Neural progenitor cell (in vitro differentiated cells): ENCODE measurements around the gene BTG1.

DNA sequence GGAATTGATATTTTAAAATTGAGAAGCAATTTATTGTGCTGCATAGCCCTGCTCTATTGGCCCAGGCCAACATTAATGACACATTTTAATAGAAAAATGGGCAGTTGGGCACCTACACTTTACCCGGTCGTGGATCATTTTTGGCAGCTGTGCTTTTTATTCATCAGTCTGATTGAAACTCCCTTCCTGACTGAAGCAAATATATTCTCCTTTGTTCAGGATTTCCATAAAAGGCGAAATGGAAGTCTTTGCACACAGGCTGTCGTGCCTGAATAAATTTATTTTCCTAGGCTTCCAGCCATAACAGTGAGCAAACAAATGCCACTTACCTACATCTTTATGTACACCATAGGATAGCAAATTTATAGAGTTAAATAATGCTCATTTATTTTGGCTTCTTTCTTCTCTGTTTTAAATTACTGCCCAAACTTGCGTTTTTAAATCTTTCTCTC is 480.7 kb upstream of the DCN start:
- RAMPAGE, long total RNA = no peak

DNA sequence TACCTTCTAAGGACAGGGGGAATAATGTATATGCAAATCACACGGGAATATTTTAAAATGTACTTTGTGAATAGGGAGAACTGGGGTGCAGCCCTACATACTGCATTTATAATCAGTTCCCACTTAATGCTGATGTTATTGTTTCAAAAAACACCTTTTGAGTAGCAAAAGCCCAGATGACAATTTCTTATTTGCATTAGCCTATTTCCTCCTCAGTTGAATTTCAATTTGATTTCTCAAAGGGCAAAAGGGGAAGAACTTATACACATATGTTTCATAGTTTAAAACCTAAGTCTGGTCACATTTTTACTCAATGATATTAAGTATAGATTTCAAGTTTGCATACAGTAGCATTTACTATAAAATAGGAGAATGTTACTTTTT is 367.6 kb downstream of the BTG1 start:
- RAMPAGE, long total RNA = no peak

GRCh38 chr12:91783428-91783627 is 362.3 kb downstream of the BTG1 start:
- RAMPAGE, long total RNA = no peak

GRCh38 chr12:91877841-91878238 is 267.8 kb downstream of the BTG1 start:
- RAMPAGE, long total RNA = no peak

DNA sequence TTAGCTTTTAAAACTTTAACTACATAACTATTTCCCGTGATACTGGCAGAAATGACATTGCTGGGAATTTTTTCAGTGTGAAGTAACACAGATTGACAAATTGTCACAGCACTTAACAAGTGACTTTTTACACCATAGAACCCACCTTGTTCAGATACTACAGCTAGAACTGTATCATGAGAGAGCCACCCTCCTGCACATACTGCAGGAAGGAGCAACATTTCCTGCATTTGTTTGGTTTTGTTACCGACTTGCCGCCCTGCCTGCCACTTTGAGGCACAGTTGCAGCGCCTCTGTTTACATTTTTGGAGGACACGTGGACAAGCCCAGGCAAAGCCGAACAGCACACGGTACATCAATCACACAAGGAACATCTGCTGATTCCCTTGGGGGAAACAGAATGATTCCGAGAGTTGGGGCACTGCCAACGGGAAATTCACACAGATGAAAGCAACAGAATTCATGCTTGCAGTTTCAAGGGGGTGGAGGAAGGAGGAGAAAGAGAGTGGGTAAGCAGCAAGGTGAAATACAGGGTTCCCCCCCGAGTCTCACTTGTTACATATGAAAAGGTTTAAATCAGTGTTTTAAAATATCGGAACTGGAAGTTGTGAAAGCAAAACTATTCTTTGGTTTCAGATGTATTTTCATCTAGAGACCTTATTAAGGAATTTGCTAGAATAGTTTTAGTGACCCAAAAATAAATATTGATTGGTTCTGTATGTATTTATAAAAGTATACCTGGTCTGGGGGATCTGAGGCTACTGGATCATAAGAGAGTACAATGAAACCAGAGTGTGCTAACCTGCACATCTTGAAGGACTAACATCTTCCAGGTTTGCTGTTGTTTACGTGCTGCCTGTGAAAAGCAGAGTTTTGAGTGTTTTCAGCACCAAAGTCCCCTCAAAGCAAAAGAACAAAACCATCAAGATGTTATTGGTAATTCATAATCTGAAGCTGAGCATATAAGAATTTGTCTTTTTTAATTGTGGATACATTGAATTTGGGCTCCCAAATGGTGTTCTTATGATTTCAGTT is 110.6 kb downstream of the BTG1 start:
- RAMPAGE, long total RNA = no peak

DNA sequence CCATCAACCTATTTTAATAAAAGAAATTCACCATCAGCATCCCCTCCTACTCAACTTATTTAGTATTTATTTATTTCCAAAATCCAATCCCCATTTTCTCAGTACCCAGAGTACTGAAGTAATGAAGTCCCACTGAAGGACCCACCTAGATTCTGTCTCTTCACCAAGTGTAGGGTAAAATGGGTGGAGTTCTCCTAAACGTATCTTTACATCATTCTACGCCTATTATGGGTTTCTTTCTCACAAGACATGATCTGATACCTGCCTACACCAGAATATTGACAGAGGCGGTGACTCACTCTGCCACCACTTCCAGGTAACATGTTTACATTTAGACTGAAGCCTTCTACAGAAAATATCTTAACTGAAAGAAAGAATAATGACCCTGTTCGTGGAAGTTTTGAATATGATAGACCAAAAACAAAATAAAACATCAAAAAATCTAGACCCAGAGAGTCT is 89.8 kb downstream of the BTG1 start:
- RAMPAGE, long total RNA = no peak

DNA sequence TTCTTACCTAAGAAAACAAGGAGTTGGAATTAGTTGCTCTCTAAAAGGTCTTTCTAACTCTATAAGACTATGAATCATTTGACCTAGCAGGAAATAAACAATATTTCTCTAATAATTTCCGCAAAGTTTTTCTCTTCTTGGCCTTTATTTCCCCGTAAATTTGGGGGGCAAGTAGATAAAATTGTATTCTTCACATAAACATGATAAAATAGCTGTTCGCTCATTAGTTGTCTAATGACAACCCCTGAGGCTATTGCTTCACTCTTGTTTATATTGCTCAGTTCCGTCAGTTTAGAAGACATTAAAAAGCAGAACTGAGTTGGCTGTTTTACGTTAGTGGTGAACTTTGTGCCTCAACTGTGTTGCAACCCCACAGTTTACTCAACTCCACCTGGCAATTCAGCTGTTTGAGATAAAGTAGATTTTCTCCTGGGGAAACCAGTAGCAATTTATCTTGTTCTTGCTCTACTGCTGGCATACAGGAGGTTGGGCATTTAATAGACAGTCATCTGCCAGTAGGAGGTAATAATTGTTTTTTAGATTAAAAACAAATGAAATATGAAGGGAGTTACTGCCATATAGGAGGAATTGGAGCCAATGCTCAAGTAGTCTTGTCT is 74.6 kb downstream of the BTG1 start:
- RAMPAGE, long total RNA = no peak

DNA sequence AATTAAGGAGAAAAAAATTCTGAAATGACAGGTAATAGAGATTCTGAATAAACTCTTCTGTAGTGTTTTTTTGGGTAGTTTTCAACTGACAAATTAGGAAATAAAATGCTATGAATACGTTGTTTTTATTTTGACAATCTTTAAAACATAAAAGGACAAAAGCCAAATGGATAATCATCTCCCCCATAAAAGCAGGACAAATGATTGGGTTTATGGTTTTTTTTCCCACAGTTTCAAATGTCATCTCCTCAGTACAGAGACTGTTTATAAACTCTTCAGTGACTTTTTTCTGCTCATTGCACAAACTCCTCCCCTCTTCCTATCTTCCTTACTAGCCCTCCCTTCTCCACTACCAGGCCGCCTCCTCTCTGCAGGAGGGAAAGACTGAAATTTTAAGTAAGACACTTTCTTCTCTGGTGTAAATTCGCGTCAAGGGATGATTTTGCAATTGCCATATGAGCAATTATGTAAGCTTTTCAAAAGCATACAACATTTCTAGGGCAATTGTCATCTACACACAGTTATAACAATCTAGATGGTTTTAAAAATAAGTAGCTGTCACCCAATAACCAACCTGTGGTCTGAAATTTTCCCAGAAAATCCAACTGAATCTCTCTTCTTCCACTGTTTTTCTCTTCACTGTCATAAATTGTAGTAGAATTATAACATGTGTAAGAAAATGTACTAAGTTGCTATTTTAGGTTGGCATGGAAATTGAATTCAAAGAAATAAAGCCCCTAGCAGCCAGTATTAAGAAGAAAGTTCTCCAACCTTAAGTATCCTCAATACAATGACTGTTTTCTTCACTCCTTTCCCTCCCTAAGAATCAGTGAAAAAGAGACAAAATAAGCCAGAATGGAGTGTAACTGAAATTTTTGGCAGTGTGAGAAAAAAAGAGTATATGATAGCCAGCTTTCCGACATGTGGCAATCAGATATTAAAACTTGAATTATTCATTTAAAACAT is 36.9 kb downstream of the BTG1 start:
- RAMPAGE, long total RNA = no peak

GRCh38 chr12:92115644-92116534 is 29.8 kb downstream of the BTG1 start:
- RAMPAGE, long total RNA = no peak

GRCh38 chr12:92124960-92125330 is 20.7 kb downstream of the BTG1 start:
- RAMPAGE, long total RNA = no peak

GRCh38 chr12:92136358-92137246 is 9.0 kb downstream of the BTG1 start:
- RAMPAGE, long total RNA = no peak

DNA sequence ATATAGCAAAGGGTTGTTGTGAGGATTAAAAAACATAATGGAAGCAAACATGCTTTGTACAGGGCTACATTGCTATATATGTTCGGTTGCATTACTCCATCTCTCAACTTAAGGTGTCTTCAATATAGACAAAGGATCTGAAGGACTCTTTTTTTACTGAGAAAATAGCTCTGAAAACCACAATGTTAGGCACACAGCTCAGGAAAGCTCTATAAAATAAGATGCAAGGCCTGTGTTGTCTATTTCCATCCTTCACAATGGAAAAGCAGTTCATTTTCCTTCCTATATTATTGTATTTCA is 8.0 kb downstream of the BTG1 start:
- RAMPAGE, long total RNA = no peak

DNA sequence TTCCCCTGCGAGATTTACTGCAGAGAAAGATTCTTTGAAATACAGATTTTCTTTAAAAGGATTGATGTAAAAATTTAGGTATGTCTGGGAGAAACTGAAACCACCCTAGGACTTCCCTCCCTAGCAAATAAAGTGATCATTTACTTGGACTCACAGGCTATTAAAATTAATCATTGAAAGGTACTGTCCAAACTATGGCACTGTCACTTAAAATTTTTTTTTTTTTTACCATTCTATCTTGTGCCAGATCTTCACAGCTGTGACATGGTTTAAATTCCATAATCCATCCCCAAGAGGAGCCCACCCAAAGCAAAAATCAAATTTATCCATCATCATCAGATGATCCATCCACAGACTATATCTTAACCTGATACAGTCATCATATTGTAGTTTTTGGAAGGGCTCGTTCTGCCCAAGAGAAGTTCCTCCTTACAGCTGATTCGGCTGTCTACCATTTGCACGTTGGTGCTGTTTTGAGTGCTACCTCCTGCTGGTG is 1.9 kb downstream of the BTG1 start:
- RAMPAGE, long total RNA = no peak

DNA sequence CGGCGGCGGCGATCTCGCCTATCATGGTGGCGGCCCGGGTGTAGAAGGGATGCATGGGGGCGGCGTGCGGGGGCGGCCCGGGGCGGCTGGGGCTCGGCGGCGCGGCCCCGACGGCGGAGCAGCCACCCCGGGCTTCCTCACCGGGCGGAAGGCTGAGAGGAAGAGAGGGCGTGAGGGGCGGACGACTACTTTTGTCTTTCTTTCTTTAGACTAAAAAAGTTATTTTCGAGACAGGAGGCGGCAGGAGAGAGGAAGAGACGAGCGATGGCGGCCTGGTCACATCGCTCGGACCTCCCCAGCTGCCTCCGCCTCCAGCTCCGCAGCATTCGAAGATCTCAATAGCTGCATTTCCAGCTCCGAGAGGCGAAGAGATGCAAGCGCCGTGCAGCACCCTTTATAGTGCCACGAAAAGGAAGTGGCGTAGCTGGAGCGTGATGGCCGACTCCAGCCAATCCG is at the start of gene BTG1:
TSS of gene BTG1 (minus strand) at position 366 of the 456 bp plus-strand sequence.
- RAMPAGE, long total RNA = no peak

DNA sequence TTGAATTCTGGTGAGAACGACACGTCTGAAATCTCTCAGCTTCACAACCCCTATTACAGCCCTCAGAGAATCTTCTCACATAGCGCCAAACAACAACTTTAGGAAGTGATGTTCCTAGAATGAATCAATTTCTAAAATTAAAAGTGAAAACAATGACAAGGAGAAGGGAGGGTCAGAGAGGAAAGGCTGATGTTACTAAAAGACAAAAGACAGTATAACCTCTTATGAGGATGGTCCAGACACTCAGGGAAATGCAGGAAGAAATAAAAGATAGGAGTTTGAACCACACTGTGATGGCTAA is 270.8 kb upstream of the BTG1 start:
- RAMPAGE, long total RNA = no peak

- RAMPAGE, long total RNA = no peak
Measured at GRCh38 chr12:92520712-92520911, 182.2 kb upstream of the PLEKHG7 start.

DNA sequence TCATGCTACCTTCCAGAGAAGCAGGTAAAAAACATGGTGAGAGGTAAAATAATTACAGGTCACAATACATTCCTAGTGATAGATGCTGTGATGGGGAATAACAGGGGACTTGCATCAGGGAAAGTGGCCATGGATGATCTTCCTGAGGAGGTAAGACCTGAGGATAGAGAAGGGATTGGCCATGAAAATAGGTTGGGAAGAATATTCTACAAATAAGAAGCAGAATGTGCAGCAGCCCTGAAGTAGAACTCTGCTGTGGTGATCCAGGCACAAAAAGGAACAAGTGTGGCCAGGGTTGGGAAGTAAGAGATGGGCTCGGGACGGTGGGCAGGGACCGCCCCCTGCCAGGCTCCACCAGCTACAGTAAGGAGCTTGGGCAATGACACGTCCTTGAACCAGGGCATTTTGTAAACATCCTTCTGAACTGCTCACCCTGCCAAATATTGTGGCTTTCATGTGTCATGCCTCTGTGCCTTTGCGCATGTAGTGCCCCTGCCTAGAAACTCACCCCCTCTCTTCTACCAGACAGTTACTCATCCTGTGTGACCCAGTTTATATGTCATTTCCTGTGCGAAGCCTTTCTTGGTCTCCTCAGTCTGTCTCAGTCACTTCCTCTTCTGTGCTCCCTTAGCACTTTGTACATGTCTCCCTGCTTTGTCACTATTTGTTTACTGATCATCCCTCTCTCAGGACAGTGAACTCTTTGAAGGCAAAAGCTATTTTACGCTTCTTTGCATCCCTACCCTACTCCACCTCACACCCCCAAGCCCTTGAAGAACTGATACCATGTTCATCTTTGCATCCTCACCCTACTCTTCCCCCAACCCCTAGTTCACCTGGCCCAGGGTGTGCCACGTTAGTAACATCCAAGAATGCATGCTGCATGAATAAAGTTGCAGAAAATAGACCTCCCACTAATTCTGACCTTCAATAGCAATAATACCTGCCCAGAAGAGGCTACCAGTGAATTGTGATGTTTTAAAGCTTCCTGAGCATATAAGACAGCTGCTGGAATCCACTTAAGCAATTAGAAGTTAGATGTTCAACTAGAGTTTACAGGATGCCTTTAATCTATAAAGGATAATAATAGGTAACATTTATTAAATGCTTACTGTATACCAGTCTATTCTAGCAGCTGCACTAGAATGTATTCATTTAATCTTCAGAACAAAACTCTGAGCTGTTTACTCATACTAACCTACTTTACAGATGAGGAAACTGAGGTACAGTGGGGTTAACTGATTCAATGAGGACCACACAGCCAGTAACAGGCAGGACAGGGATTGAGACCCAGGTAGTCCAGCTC is 108.8 kb upstream of the PLEKHG7 start:
- RAMPAGE, long total RNA = no peak

DNA sequence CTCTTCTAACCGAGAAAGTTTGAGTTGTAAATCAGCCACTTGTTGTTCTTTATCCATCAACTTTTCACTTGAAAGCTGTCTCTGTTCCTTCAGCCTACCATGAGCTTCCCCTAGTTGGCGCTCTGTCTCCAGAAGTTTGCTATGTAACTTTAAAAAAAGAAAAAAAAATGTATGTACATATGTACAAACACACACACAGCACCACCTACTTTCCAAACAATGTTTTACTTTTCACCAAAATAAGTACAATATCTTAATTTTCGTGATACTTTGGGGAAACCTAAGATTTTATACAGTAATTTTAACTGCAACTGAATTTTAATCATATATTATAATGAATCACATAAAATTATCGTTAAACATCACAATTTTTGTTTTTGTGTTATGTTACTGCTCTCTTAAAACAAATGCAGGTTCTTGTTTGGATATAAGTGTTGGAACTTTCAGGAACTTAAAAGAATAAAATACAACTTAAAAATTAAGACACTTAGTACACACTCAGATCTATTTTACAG is 101.1 kb downstream of the EEA1 start:
- RAMPAGE, long total RNA = no peak

GRCh38 chr12:92832284-92833075 is 96.6 kb downstream of the EEA1 start:
- RAMPAGE, long total RNA = no peak

- RAMPAGE, long total RNA = no peak
Measured at GRCh38 chr12:92857169-92857610, 71.9 kb downstream of the EEA1 start.